ENCODE measurements around a stretch of chr4.

GRCh38 chr4:128831460-128832269, 22.2 kb downstream of the JADE1 start:
- RRBS: no CpG with 5 or more reads among the region's 9 CpGs

GRCh38 chr4:128848684-128849605, 39.4 kb downstream of the JADE1 start:
- RRBS: no CpG with 5 or more reads among the region's 13 CpGs

DNA sequence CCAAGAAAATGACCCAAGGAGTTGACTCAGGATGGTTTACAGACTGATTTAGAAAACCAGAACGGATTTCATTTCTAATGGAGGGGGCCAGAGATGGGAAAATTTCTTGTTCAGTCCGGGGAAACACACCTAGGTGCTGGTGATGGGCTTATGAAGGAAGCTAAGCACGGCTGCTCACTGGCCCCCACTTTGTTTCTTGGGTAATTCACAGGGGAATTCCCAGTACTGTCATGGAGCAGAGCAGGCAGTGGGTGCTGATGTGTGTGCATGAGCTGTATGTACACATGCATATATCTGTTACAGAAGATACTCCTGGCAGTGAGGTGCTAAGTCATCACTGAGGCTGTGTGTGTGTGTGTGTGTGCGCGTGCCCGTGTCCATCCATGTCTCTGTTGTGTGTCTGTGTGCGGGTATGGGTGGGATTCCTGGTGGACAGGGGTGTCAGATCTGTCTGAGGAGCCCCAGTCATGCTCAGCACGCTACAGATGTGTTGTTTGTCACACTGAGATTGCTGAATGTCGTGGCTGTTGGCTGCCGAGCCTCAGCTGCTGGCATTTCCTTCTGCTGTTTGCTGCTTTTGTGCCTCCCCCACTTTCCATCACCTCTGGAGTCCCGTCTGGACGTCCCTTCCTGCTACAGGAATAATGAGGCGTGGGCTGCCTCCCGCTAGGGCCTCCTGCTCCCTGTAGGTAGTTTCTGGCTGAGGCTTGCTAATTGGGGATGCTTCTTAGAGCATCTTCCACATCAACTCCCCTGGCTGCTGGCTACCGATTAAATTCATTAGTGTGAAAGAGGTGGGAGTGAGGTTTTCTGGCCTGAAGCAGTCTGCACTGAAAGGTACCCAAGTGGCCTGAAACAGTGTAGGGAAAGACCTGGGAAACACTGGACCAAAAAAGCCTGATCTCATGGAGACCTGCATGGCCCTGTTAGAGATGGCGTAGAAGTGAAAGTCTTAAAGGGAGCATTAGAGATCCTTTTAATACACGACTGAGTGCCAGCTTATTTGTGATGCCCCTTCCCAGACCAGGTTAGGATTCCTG, 53.4 kb downstream of the JADE1 start:
- RRBS: no CpG with 5 or more reads among the region's 17 CpGs

DNA sequence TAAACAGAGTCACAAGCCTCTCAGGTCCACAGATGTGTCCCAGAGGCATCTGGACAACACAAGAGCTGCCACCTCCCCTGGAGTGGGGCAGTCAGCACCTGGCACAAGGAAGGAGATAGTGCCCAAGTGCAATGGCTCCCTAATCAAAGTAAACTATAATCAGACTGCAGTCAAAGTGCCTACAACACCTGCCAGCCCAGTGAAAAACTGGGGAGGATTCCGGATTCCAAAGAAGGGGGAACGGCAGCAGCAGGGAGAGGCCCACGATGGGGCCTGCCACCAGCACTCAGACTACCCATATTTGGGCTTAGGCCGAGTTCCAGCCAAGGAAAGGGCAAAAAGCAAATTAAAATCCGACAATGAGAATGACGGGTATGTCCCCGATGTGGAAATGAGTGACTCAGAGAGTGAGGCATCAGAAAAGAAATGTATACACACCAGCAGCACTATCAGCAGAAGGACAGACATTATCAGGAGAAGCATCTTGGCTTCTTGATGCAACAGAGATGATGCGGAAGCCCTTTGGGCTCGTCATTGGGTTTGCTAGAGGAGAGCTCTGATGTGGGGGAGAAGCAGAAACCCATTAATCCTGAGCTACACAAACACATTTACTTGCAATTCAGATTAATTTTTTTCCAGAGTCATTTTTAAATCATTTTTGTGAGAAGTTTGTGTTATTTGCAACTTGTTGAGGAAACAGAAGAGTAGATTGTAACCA, 62.4 kb downstream of the JADE1 start:
- RRBS: no CpG with 5 or more reads among the region's 9 CpGs

- RRBS: no CpG with 5 or more reads among the region's 2 CpGs
Observed at GRCh38 chr4:128872485-128873273, 63.2 kb downstream of the JADE1 start.

GRCh38 chr4:128948316-128948790, 138.9 kb downstream of the JADE1 start:
- RRBS: no CpG with 5 or more reads among the region's 1 CpG

DNA sequence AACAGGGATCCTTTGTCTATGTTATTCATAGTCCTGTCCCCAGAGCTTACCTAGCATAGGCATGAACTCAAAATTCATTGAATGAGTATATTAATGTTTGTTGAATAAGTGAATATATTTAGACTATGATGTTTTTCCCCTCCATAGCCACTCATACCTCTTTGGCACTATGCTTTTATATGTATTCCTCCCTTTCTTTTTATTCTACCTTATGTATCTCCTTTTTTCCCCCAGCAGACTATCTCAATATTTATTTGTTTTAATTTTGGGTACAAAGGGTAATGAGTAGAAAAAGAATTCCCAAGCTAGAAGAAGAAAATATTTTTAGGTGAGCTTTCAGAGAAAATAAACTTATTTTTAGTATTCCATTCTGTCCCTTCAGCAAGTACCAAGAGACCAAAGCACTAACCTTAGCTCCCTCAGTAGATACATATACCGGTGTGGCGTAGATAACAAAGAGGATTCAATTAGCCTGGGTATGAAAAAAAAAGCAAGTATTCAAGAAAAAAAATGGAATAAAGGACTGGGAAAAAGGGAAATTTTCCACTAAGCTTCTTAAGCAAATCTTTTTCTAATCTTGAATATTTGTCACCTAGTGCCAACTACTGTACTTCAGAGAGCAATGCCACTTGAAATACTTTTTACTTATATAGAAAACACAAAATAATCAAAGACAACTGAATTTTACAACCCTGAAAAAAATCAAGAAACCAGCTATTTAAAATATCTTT, 17.0 kb downstream of the SCLT1 start:
- RRBS: no CpG with 5 or more reads among the region's 2 CpGs

DNA sequence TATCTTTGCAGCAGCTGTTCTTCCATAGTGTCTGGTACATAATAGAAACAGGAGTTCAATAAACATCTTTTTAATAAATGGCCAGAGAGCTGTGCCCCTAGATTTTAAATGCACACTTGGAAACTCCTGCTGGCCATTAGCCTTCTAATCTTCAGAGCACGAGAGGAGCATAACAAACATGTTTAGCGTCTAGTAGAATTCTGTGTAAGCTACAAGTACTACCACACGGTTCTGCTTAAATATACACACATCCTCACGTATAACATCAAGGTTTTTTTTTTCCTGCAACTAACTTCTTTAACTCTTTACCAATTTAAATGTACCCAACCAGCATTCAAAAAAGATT, 705 bp downstream of the SCLT1 start:
- RRBS: no CpG with 5 or more reads among the region's 4 CpGs

DNA sequence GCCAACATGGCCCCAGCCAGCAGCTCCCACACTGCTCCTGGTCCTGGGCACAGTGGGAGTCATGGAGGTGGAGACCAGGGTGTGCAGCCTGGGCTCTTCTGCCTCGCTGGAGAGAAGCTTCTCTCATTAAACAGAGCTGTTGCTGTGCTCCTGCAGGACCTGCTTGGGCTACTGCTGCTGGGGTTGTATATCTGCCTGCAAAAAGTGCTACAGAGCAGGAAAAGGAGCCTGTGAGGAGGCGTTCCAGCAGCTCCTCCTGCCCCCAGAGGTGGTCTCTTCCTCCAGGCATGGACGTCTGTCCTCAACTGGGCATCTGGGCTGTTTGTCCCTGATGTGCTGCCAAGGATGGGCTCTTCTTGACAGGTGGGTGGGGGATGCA, 37.8 kb downstream of the C4orf33 start:
- RRBS: no CpG with 5 or more reads among the region's 3 CpGs

GRCh38 chr4:130013682-130014191, 917.8 kb downstream of the C4orf33 start:
- RRBS: no CpG with 5 or more reads among the region's 13 CpGs

GRCh38 chr4:130023928-130024162, 927.9 kb downstream of the C4orf33 start:
- RRBS: no CpG with 5 or more reads among the region's 2 CpGs

GRCh38 chr4:133153183-133153629, 4.1 kb downstream of the PCDH10 start:
- RRBS: no CpG with 5 or more reads among the region's 13 CpGs

GRCh38 chr4:135995908-135996220, 1536.4 kb downstream of the PCDH18 start:
- RRBS: no CpG with 5 or more reads among the region's 5 CpGs

DNA sequence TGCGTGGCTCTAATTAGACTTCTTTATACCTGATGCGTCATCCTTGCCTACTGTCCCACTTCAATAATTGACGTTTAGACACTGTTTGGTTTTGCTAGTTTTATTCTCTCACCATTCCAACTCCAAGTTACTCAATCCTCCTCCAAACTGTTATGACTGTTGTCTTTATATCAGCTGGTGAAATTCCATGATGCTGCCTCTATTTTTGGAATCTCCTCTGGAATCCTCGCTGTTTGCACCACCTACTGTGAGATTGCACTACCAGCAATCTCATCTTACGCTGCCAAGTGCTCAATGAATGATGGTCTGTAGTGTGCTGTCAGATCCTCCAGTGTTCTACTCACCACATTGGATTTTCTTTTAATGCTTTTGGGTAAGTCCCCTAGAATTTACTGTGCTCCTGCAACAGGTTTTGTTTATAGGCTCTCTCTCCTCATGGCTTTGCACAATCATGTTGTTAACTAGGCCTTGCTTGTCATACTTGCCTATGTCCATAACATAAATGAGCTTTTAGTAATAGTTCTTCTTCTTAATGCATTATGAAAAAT, 13.2 kb upstream of the PCDH18 start:
- RRBS: no CpG with 5 or more reads among the region's 5 CpGs

- RRBS: no CpG with 5 or more reads among the region's 7 CpGs
Observed at GRCh38 chr4:137700591-137701170, 168.4 kb upstream of the PCDH18 start.

- RRBS: no CpG with 5 or more reads among the region's 26 CpGs
Observed at GRCh38 chr4:137942813-137943428, 299.2 kb downstream of the SLC7A11 start.

- RRBS: no CpG with 5 or more reads among the region's 11 CpGs
Observed at GRCh38 chr4:138112660-138113656, 129.2 kb downstream of the SLC7A11 start.

GRCh38 chr4:138982208-138982502, 33.4 kb upstream of the NOCT start:
- RRBS: no CpG with 5 or more reads among the region's 2 CpGs

- RRBS: no CpG with 5 or more reads among the region's 3 CpGs
Observed at GRCh38 chr4:139172245-139172858, 4.7 kb downstream of the ELF2 start.

DNA sequence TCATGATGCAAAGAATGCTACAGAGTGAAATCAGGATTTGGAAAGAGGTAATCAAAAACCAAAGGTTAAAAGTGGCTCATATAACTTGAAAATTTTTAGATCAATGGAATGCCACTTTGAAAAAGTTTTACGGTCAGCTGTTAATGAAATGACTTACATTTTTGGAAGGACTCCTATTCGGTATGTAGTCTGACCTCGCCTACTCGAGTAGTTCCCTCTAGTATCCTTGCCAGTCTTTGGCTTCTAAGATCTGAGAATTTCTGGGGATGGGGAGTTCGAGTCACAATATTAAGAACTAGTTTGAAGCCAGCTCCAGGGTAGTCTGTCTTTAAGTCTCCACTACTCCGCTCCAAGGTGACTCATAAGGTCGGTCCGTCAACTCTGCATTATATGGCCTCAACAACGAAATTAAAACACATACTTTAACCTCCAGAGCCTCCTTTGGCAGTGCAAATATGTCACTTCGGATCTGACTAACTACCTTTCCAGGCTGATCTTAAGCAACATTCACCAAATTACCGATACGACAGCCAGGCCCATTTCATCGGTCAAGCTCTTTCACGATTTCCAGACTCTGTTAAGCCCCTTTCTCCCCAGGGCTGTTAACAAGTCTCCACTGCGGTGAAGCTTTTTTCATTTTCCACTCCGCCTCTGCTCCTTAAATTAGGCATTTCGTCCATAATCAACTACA, 715 bp upstream of the NAA15 start:
- RRBS: no CpG with 5 or more reads among the region's 17 CpGs